Peripheral blood mononuclear cell (primary cell): ENCODE data around the genes C18orf54 and DYNAP.

DNA sequence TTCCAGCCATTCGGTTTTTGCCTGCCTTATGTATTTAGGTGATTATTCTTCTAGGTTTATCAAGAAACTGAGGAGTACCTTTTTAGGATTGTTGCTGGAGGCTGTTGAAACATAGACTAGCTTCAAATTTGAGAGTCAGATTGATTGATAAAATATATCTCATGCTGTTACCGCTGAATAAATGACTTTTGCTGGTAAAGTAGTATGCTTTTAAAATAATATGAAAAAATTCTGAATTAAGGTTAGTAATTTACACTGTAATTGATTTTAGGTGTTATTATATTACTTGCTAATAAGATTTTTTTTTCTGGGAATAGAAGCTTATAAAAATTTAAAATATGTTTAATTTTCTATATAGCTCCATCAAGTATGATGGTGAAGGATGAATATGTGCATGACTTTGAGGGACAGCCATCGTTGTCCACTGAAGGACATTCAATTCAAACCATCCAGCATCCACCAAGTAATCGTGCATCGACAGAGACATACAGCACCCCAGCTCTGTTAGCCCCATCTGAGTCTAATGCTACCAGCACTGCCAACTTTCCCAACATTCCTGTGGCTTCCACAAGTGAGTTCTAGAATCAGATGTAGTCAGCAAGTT, 24.5 kb downstream of the SMAD4 start:
- PRO-cap, 8 experiments: no peak in any of the 8 experiments

DNA sequence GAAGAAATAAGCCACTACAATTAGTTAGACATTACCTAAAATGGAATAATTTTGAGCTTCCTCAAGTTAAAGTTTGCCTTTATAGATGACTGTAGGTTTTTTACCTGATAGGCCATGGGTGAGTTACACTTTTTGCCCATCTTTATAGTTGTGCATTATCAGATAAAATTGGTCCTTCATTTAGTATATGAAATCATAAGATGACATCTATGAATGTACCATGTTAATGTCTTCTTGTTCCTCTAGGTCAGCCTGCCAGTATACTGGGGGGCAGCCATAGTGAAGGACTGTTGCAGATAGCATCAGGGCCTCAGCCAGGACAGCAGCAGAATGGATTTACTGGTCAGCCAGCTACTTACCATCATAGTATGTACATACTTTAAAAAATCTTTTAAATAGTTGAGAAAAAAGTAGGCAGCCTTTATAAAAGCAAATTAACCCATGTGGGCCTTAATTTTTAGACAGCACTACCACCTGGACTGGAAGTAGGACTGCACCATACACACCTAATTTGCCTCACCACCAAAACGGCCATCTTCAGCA, 27.9 kb downstream of the SMAD4 start:
- PRO-cap, 8 experiments: no peak in any of the 8 experiments

DNA sequence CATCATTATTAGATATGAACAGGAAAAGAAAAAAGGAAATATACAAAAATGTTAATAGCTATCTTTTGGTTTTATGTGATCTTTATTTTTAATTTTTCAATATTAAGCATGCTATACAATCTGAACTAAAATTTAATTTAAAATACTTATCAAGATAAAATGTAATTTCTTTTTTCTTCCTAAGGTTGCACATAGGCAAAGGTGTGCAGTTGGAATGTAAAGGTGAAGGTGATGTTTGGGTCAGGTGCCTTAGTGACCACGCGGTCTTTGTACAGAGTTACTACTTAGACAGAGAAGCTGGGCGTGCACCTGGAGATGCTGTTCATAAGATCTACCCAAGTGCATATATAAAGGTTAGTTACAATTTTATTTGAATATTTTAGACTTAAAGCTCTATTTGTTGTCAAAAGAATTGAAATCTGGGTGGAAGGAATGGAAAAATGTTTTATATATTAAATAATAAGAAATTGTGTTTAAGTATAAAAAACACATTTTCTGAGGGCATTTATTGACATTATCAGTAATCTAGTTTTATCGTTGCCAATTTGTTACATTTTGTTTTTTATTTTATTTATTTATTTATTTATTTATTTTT, 36.9 kb downstream of the SMAD4 start:
- PRO-cap, 8 experiments: no peak in any of the 8 experiments

DNA sequence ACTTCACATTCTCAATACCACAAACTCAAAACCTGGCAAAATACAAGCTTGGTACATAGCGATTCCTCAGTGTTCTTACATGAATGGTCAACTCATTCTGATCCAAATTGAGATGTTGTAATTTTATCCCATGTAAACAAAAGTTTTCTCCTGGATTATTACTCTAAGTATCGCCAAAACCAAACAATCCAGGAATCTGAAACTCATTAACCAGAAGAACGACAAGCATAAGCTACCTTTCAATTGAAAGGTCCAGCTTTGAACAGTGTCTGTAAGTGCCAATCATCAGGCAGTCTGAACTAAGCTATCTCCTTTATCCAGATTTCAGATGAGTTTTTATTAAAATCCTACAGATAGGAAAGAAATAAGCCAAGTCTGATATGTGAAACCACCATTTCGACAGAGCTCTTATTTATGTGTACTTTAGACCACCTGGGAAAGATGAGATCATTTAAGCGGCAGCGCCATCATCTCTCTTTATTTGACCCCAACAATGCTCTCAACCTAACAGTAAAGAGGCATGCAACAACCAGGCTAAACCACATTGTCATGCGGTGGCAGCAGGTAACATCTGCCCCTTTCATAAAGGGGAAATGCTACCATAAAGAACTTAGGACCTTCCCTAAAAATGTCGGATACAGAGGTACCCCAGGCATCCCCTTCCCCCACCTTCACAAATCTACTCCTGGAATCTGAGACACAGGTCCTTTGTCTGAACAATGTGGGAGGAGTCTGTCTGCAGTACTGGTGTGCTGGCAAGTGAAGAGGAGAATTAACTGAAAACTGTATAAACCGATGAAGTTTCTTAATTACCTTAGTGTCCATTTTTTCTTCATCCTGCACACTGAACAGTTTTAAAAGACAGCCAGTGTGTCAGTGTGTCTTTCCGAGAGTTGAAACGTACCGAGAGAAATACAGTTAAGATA, 2.2 kb downstream of the MEX3C start:
- PRO-cap, 8 experiments: peak in 7 of 8 experiments; most common plus-strand start position 542 of the sequence (in 5); most common minus-strand start position 681 of the sequence (in 3)

DNA sequence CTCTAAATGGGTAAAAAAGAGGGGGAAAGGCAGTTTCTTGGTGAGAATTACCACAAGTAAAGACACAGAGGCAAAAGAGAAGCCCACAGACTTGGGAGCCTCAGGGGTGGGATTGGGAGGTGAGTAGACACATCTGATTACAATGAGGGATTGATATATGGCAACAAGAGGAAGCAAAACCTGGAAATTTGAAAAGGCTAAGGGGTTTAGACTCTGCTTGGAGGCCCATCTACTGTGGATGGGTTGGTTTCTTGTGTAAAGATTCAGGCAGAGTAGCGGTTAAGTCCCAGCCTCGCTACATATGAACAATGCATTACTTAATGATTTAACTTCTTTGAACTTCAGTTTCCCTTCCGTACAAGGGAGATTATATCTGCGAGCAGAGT, 13.9 kb upstream of the MEX3C start:
- PRO-cap, 8 experiments: peak in 4 of 8 experiments; most common minus-strand start position 274 of the sequence (in 4)

DNA sequence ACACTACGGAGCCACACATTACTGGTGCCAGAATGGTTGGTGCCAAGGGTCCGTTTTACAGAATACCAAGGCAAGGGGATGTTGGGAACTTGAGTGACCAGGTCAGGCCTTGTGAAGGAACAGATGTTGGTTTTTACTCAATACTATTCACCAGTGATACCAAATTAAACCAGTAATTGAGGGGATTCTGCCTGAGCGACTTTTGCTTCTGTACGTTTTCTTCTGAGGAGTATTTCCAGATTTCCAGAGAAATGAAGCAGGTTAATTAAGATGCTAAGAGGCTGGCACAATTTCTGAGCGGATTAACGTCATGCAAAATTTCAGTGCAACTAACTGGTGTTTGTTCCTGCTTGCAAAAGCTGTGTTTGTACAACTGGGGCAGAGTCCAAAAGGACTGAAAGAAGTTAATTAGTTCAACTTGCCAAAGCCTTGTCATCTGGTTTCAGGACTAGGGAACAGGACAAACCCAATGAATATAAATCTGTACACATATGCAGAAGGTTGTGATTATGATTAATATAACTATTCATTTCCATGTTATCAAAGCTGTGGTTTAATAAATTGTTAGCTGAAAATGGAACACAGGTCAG, 432.1 kb upstream of the DCC start:
- PRO-cap, 8 experiments: no peak in any of the 8 experiments

- PRO-cap, 8 experiments: no peak in any of the 8 experiments
Observed at GRCh38 chr18:54164475-54164851, 60.0 kb downstream of the MBD2 start.

GRCh38 chr18:54204802-54205348, 19.6 kb downstream of the MBD2 start:
- PRO-cap, 8 experiments: no peak in any of the 8 experiments

- PRO-cap, 8 experiments: no peak in any of the 8 experiments
Observed at GRCh38 chr18:54222147-54222990, 2.1 kb downstream of the MBD2 start.

DNA sequence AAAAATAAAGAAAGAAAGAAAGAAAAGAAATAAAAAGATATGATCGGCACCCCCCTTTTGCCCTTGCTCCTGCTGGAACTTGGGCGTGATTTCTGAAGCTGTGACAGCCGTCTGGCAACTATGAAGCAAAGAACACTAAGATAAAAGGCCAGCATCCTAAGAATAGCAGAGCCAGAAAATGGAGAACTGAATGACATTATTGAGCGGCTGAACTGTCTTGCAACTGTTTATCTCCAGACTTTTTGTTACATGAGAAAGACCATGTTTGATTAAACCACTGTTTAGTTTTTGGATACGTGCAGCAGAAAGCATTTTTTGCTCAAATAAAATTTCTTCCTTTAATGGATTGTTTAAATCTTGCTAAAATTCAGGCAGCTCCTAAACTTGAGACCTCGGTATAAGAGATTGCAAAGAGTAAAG, 8.1 kb upstream of the MBD2 start:
- PRO-cap, 8 experiments: no peak in any of the 8 experiments

- PRO-cap, 8 experiments: no peak in any of the 8 experiments
Observed at GRCh38 chr18:54252010-54252421, 17.3 kb upstream of the POLI start.

GRCh38 chr18:54261690-54262224, 7.6 kb upstream of the POLI start:
- PRO-cap, 8 experiments: peak in 3 of 8 experiments; most common minus-strand start chr18:54262097 (in 3)

DNA sequence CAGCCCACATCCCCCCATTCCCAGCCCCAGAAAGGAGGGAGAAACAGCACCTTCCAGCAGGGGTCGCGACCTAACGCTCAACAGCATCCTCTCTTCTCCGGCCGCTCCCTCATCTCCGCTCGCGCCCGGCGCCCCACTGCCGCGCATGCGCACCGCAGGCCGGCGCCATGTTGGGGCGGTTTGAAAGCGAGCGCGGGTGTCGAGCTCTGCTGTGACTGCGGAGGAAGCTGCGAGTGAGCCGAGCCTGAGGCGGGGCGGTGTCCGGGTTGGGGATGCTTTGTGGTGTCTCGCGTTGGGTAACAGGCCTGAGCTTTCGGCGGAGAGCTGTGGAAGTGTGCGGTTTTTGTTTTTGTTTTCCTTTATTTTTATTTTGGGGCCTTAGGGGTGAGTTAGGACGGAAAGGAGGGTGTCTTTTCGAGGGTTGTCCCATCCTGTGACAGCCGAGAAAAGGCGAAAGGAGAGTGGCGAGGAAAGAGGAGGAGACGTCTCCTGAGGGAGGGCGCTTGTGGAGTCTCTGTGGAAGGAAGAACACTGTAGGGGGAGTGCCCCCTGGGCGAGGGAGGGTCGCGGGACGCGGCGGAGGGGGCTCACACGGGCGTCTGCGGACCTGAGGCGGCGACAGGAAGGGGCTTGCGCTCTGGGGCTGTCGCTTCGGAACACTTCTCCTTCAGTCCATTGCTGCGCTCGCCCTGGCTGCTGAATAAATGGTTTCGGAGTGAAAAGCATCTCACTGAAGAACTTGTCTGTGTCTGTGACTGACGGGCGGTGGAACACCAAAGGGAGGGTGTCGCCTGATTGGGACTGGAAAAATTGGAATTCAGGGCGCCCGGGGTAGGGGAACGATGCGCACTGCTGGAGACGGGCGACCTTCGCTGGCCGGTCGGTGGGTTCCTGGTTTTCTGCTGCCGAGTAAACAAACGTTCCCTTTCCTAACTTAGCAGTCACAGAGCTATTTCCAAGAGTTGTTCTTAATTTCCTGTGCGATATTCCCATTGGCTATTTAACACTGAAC, at the start of gene C18orf54:
Gene C18orf54, plus strand, starts transcription at position 165 of the 1,012 bp plus-strand sequence.
- PRO-cap, 8 experiments: peak in 8 of 8 experiments; most common plus-strand start position 212 of the sequence (in 6); most common minus-strand start position 117 of the sequence (in 8)

DNA sequence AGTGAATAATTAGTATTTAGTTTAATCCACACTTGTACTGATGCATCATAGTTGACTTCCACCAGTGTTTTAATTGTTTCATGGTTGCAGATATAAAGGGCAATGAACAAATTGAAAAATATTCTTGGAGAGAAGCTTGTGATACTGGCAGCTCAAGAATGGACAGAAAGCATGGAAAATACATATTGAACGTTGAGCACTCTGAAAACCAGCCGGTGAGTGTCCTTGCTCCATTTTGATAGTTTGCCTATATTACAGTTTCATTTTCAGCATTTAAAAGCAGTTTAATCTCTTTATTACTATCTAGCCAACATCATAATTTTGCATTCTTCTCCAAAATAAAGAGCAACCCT, at the start of gene DYNAP:
Gene DYNAP, plus strand, starts transcription at position 121 of the 353 bp plus-strand sequence.
- PRO-cap, 8 experiments: no peak in any of the 8 experiments

DNA sequence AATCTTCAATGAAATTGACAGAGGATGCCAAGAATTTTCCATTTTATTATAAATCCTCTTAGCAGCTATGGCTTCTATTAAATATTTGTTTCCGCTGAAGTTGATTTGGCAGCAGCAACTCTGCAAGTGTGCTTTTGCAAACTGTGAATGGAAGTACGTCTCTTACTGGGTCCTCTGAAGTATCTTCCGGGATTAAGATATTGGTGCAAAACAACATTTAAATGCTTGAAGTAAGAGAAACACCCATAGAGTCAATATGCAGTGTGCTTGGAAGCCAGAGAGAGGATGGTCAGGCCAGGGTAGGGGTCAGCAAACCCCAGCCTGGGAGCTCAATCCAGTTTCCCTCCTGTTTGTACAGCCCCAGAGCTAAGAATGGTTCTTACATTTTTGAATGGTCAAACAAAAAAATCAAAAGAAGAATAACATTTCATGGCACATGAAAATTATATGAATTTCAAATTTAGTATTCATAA, 13.6 kb downstream of the CCDC68 start:
- PRO-cap, 8 experiments: no peak in any of the 8 experiments

DNA sequence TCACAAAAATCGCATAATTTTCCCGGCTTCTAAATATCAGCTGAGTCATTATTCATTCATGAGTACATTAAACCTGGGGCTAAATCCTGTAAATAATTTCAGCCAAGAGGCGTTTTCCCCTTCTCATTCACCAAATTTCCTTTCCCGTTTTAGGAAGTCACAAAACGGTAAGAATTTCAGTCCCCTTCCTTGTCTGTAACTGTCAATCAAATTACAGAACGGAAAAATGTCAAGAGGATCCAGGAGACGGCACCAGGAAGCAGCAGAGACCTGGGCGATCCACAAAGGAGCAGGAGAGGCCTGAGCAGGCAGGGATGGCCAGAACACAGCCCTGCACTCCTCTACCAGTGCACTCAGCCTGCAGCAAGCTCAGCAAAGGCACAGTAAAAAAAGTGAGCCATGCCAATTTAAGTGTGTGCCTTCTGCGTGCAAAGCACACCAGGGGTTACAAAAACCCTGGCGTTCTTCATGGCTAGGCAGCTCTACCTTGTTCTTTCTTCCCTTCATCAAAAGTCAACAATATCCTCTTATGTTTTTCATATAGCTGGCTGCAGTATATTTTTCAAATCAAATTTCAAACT, 300.6 kb downstream of the TCF4 start:
- PRO-cap, 8 experiments: no peak in any of the 8 experiments

DNA sequence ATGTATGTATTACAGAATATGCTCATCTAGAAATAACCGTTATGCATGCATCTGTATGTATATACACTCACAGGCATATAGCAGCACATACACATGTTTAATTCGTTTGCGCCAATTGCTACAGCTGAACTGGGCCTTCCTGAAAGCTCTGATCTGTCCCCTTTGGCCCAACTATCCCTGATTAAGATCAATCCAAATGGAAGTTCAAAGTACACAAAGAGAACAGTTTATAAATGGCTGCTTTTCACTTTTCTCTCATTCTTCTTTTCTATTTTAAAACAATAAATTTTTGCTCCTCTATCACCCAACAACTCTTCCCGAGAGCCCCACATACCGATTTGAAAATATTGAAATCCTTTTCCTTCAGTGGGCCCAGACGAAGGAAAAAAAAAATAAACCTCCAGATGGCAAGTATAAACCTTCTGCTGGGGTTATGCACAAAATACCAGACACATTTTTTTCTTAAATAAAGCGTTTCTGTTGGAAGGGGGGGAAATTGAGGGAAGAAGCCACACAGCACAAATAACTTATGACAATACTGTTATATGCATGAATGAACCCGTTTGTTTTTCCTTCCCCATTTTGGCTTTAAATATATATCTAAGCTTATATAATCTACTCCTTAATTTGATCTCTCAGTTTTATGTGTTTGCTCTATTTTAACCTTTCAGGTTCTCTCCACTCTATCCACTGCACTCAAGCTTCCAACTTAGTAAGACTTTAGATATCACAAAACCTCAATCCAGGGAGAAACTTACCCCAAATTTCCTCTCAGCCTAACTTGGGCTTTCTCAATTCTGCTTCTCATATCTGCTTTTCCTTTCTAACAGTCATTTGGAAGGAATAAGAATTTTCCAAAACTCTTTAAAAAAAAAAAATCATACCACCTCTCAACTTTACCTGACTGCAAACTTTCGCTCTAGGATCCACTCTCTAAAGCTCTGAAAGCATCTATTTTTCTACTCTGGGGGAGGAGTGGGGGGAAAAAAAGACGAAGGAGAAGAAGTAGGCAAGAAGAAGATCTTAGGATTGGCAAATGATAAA, 267.2 kb downstream of the TCF4 start:
- PRO-cap, 8 experiments: no peak in any of the 8 experiments

DNA sequence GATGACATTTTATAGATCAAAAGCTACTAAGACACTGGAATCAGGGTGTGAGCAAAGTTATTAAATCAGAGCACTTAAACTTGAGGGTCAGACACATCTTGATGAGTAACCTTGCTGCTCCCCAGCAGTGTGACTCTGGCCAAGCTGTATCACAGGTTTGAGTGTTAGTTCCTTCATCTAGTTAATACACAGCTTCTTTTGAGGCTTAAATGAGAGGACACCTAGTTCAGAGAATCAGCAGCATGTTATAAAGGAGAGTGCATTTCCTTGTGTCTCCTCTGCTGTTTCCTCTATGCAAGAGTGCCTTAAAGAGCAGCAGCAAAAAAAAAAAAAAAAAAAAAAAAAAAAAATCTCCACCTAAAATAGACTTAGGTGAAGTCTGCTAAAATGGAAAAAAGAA, 261.9 kb downstream of the TCF4 start:
- PRO-cap, 8 experiments: no peak in any of the 8 experiments

GRCh38 chr18:55501390-55501923, 86.5 kb downstream of the TCF4 start:
- PRO-cap, 8 experiments: no peak in any of the 8 experiments

DNA sequence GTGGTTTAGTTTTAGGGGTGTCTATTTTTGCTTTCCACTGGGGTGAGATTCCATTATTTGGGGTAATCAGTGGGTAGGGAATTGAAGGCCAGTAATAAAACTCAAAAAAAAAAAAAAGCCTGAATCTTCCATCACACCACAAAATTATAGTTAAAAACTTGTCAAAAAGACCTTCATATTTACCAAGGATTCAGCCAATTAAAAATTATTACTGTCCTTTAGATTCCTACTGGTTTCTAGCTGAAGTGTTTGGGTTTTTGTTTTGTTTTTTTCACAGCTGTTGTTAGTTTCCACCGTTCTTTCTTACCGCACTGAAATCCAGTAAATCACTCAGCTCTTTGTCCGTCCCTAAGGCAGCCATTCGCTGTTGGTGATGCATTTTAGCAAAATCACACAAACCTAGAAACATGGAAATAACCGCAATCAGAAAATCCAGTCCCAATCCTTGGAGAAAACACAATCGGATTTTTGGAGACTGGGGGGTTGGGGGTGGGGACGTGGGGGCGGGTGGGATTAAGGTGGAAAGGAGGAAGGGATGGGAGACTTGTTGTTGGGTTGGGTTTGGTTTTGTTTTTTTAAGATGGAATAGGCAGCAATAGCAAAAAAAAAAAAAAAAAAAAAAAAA, 1.1 kb downstream of the TCF4 start:
- PRO-cap, 8 experiments: no peak in any of the 8 experiments